Mesangial cell (primary cell): ENCODE results near the genes GRIN2B, WBP11, SMCO3, ERP27 and RERG.

DNA sequence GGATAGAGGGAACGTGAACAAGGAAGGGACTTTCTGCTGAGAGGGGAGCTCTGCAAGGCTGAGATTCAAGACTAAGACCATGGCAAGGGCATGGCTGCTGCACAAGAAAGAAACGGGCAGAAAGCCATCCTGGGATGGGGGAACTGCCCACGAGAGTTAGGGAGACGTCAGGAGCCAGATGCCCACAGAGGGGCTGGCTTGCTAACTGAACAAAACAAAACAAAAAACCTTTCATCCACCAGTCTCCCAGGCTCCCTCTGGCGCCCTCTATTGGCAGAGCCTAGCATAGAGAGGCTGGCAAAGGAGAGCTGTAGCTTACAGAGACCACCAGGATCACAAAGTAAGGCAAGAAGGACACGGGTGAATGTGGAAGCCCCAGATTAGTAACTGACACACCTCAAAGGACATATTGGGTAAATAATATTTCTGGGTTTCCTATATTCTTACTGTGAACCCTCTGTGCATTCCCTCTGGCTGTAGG, 338.2 kb downstream of the EMP1 start:
- RAMPAGE, long total RNA, result no peak

DNA sequence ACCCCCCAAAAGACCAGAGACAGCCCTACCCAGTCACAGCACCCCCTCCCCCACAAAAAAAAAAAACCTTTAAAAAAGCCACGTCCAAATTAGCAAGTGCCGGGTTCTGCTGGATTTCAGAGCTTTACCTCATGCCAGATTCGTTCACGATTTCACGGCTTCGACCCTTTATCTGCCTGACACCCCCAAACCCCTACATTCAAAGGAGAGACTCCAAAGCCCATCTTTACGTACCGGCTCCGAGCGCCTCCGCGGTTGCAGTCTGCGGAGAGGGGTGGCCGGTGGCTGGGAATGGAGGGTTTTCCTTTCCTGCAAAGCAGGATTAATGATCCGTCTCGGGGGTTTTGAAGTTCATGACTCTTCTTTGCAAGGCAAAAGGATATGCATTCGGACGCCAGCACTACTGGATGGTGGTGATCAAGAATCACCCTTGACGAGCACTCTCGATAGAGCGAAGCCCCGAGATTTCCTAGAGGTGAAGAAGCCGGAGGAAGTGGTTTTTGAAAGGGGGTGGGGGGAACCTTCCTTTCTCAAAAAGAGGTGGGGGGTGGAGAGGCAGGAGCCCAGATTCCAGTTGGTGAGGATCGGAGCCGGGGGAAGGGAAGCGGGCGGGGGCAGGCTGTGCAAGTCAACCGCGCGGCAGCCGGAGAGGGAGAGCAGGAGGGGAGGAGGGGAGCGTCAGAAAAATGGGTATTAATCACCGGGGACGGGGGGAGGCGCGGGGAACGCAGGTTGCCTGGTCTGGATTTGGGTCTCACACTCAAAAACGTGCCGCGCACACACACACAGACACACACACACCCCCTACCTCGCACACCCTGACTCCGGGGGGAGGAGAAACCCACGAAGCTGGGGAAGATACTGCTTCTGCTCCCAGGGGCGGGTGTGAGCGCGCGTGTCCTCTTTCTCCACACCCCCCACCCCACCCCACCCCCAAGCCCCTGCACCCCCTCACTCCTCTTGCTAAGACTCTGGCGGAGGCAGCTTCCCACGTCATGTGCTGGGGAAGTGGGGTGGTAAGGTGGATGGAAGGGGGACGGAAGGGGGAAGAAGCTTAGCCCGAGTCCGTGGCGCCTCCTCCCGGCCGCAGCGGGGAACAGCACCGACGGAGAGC, at the start of gene GRIN2B:
Gene GRIN2B, minus strand, starts transcription at position 495 of the 1,114 bp plus-strand sequence.
- RAMPAGE, long total RNA, result no peak

DNA sequence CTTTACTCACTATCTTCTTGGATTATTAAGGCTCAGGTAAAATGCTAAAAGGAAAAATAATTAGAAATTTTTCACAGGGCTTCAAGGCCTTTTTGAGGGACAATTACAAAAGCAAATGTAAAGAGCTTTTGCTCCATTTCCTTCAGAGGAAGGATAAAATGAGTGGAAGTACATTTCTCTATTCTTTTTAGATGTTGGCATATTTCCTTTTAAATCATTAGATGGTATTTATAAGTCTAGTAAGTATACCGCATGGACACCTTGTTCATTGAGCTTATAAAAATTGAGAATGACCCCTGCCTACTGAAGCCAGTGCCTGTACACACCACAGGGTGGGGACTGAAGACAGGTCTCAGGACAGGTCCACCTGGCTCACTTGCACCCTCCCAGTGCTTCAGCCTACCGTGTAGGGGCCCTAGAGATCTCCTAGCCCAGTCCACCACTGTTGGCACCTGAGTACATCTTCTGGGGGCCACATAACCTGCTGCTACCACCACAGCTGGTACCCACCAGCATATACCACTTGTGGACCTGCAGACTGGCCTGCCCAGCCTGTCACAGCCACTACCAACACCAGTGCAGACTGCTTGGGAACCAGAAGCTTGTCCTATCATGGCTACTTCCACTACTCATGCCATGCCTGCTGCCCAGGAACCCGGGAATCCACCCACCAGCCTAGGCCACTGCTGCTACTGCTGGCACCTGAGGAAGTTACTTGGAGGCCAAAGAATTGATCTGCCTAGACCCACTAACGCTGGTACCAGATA, 63.8 kb downstream of the GUCY2C start:
- RAMPAGE, long total RNA, result no peak

DNA sequence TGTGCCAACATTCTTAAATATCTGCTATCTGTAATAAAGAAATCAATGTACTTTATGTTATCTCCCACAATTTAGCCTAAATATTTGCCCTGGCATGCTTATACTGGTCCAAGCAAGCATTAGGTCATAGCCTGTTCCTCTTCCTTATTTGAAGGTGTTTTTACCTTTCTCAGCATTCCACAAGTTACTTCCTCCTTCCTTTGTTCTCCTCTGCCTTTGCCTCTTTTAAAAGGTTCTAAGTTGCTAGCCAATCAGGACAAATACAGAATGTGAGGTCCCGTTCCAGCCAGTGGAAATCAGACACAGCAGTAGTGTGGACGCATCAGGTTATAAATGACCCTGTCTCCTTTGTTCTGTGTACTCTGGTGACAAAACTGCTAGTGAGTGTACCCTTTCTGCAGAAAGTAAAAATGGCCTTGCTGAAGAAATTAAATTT, 5.0 kb downstream of the H4C16 start:
- RAMPAGE, long total RNA, result no peak

GRCh38 chr12:14777140-14777837, 3.1 kb downstream of the H2AJ start:
- RAMPAGE, long total RNA, result no peak

DNA sequence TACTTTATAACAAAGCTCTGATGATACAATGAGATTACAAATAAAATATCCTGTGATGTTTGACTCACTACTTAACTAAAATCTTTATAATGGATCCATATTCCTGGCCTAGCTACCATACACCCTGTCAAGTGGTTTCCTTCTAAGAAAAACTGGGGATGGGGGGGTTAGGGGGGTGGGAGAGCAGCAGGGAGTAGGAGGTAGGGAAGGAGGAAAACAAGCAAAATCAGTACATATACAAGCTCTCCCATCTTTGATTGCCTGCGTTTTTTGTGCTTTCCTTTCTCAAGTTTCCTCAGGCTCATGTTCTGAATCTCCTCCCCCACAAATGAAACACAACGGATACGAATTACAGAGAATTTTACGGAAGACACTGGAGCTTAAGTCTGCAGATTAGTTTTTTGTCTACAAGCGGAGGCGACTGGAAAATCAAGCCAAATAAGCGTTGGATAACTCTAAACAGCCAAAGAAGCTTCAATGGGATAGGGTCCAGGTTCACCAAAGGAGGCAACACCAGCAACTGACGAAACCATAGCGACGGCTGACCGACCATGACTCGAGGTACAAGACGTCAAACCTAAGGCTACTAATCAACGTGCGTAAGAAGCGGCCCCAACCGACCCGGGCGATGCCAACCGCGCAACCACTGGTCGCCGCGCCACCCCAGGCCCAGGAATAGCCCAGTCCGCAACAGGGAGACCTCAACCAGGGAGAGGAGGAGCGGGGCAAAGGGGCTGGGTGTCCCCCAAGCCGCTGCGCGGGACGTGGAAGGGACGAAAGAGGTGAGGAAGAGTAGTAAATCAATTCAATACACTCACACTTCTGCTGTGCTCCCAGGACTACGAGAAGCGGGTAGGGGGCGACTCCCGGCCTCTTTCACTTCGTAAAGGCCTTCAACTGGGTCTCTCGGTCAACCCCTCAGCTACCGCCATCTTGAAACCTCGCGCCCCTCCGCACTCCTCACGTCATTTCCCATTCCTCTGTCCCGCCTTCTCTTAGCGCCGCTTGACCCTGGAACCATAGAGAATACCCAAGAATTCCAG, at the start of gene WBP11:
Gene WBP11, minus strand, starts transcription at position 945 of the 1,043 bp plus-strand sequence.
- RAMPAGE, long total RNA, result start-site peak on the minus strand centred at position 950 of the sequence, 25 bp wide, 4,539 reads

- RAMPAGE, long total RNA, result no peak
These were observed at the start of gene SMCO3 for GRCh38 chr12:14814004-14814483. Gene SMCO3, minus strand, starts transcription at chr12:14814182.

DNA sequence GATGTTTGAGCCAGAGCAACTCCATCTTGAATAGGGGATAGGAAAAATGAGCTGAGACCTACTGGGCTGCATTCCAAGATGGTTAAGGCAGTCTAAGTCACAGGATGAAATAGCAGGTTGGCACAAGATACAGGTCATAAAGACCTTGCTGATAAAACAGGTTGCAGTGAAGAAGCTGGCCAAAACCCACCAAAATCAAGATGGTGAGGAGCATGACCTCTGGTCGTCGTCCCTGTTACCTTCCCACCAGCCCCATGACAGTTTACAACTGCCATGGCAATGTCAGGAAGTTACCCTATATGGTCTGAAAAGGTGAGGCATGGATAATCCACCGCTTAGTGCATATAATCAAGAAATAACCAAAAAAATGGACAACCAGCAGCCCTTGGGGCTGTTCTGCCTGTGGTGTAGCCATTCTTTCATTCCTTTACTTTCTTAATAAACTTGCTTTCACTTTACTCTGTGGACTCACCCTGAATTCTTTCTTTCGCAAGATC, 13.6 kb downstream of the ERP27 start:
- RAMPAGE, long total RNA, result no peak

DNA sequence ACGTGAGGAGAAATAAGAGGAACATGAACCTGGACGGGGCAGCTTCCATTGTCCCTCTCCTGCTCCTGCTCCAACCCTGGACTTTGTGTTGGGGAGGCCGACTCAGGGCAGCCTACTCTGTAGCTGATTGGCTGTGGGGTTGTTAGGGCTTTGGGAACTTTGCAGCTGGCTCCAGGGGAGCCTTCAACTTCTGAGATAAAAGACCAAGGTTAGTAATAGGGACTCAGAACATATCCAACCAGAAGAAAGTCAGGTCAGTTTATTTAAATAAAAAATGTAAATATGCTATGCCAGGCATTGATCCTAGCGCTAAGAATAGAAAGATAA, at the start of gene ERP27:
Gene ERP27, minus strand, starts transcription at position 78 of the 327 bp plus-strand sequence.
- RAMPAGE, long total RNA, result no peak

GRCh38 chr12:15220779-15221780, at the start of gene RERG:
Gene RERG, minus strand, starts transcription at chr12:15221417.
- RAMPAGE, long total RNA, result start-site peak on the minus strand at chr12:15221406-15221420, 40 reads

DNA sequence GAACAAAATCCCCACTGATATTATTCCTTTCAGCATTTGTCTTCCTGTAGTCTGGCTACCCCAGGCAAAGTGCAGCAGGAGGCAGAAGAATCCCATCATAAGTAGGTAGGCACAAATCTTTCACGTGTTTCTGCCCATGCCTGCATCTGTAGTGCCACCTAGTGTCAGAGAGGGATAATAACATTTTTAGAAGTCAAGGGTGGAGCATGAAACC, 47.7 kb upstream of the RERG start:
- RAMPAGE, long total RNA, result no peak

DNA sequence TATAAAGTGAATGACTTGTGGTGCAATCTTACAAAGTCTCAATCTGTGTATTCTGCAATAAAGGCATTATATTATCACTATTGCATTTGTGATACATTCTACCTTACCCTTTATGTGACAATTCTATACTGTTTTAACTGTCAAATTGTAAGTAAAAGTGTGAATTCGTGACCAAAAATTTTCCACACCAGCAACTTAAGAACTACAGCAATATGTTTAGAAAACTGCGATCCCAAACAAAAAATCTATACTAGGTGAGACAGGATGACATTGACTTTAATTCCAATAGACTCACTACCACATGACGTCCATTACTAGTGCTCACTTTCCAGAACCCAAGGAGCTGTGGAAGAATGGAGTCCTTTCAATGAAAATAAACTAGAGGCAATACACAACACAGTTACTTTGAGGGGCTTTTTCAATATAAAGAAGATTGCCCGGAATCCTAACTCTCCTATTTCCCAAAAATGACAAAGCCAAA, 1.5 kb downstream of the EPS8 start:
- RAMPAGE, long total RNA, result no peak

GRCh38 chr12:15978540-15979403, 67.6 kb downstream of the DERA start:
- RAMPAGE, long total RNA, result no peak

- RAMPAGE, long total RNA, result no peak
These were observed 110.1 kb downstream of the DERA start for GRCh38 chr12:16021114-16021800.

GRCh38 chr12:16350468-16351235, 3.2 kb downstream of the MGST1 start:
- RAMPAGE, long total RNA, result no peak

- RAMPAGE, long total RNA, result no peak
These were observed 38.5 kb downstream of the MGST1 start for GRCh38 chr12:16385699-16386568.

- RAMPAGE, long total RNA, result no peak
These were observed 491 bp downstream of the PIK3C2G start for GRCh38 chr12:18261712-18262306.

- RAMPAGE, long total RNA, result no peak
These were observed 158.1 kb downstream of the CAPZA3 start for GRCh38 chr12:18895851-18896539.

DNA sequence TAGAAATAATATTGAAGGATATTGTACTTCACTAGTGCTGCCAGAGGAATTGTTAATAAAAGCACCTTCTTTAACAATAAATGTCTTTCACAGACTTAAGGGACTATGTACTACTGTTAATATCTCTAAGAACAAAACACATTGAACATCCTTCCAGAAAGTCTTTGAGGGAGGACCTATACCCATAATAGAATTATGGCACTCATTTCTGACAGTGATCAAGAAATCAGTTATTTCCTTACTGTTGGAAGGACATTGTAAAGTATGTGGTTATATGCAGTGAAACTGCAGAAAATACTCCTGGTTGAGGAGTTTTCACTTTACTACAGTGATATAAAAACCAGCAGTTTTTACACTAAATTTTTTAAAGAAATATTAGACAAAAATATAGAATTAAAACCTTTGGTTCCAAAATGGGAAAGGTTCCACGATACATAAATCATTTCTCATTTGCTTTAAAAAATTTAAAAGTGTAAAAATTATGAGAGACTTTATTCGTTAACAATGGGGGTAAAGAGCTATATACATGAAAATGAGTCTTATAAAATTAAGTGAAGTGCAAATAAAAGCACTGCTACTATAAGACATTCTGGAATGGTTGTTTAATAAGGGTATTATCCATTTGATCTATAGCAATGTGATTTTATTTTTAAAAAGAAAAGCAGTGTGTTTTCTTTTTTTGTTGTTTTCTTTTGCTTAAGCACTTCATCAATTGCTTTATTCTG, 80.2 kb downstream of the AEBP2 start:
- RAMPAGE, long total RNA, result no peak

- RAMPAGE, long total RNA, result no peak
These were observed 272.7 kb downstream of the AEBP2 start for GRCh38 chr12:19711948-19712523.